CD14-positive monocyte (primary cell): Measurements from ENCODE around the gene KALRN.

DNA sequence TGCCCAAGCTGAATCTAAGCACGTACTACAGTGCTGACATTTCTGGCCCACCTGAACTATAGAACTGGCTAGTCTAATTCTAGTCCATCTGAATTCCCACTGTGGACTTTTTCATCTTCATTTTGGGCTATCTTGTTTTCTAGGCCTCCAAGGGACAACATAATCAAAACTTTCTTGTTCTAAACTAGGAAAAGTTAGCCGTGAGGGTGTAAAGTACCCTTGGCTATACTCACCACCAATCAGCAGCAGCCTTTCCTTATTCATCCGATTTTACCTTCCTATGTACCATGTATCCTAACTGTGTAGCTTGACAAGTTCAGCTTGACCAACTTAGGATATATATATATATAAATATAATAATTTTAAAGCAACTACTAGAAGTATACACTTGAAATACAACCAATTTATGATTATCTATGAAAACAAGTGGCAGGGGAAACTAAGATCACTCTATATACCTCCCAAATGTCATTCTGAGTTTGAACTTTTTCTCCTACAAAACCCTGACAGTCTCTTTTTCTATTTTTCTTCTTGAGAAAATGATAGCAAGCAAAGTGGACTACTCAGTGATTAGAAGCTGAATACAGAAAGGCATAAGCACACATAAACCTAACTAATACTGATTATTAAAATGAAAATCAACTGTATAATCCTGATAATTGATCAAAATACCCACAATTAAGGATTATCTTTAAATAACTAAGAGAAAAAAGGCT lies 5.7 kb downstream of the CCDC14 start:
- CAGE, long polyA plus RNA, result no peak

GRCh38 chr3:124032615-124033483 lies at the start of gene KALRN:
Gene KALRN, plus strand, starts transcription at chr3:124033369.
- CAGE, long polyA plus RNA, result no peak

GRCh38 chr3:124034151-124034740 lies 1.1 kb downstream of the KALRN start:
- CAGE, long polyA plus RNA, result no peak

- CAGE, long polyA plus RNA, result no peak
These were observed 58.0 kb downstream of the KALRN start for GRCh38 chr3:124091034-124091798.

GRCh38 chr3:124512795-124513557 lies 217.3 kb upstream of the UMPS start:
- CAGE, long polyA plus RNA, result no peak

- CAGE, long polyA plus RNA, result no peak
These were observed 145.5 kb upstream of the UMPS start for GRCh38 chr3:124584372-124585589.

DNA sequence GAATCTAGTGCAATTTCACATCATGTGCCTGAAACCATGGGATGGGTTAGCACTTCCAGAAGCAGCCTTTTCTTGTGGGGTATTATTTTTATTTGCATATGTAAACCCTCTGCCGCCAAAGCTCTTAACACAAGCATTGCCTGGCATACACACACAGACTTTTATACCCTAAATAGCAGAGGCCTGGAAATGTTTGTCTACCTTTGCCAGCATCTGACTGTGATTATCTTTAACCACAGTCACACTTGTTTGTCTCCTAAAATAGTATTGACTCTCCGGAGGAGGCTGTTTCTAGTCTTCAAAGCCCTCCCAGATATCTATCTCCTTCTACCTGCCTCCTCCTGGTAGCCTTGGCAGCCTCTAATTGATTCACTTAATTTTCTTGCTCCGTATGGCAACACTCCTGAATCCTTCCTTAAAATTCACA lies 127.2 kb upstream of the UMPS start:
- CAGE, long polyA plus RNA, result no peak

DNA sequence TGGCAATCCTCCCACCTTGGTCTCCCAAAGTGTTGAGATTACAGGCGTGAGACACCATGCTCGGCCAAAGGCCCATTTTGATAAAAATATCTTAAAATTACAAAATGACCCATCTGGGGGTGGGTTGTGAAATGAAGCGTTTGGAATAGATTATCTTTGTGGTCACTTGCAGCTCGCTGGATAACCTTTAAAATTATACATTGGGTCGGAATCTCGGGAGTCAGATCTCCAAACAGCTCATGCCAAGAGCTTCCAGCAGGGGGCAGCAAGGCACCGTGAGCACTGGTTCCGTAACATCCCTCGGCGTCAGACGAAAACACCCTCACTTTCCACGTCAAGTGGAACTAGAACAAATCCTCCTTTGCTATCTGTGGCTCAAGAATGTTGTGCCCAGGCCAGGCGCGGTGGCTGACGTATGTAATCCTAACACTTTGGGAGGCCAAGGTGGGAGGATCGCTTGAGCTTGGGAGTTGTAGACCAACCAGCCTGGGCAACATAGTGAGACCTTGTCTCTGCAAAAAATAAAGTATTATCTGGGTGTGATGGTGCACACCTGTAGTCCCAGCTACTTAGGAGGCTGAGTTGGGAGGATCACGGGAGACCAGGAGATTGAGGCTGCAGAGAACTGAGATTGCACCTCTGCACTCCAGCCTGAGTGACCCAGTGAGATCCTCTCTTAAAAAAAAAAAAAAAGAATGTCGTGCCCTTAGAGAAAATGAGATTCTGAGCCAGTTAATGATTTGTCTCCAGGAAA lies 31.1 kb downstream of the UMPS start:
- CAGE, long polyA plus RNA, result no peak

DNA sequence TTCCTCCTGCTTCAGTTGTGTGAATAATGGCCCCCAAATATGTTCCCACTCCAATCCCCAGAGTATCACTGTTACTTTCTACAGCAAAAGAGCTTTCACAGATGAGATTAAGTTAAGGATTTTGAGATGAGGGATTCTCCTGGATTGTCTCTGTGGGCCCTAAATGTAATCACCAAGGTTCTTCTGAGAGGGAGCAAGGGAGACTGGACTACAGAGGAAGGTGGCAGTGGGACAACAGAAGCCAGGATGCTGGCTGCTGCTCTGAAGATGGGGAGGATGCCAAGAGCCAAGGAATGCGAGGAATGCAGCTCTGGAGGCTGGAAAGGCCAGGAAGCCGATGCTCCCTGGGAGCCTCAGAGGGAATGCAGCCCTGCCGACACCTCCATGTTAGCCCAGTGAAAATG lies 43.9 kb downstream of the UMPS start:
- CAGE, long polyA plus RNA, result no peak

DNA sequence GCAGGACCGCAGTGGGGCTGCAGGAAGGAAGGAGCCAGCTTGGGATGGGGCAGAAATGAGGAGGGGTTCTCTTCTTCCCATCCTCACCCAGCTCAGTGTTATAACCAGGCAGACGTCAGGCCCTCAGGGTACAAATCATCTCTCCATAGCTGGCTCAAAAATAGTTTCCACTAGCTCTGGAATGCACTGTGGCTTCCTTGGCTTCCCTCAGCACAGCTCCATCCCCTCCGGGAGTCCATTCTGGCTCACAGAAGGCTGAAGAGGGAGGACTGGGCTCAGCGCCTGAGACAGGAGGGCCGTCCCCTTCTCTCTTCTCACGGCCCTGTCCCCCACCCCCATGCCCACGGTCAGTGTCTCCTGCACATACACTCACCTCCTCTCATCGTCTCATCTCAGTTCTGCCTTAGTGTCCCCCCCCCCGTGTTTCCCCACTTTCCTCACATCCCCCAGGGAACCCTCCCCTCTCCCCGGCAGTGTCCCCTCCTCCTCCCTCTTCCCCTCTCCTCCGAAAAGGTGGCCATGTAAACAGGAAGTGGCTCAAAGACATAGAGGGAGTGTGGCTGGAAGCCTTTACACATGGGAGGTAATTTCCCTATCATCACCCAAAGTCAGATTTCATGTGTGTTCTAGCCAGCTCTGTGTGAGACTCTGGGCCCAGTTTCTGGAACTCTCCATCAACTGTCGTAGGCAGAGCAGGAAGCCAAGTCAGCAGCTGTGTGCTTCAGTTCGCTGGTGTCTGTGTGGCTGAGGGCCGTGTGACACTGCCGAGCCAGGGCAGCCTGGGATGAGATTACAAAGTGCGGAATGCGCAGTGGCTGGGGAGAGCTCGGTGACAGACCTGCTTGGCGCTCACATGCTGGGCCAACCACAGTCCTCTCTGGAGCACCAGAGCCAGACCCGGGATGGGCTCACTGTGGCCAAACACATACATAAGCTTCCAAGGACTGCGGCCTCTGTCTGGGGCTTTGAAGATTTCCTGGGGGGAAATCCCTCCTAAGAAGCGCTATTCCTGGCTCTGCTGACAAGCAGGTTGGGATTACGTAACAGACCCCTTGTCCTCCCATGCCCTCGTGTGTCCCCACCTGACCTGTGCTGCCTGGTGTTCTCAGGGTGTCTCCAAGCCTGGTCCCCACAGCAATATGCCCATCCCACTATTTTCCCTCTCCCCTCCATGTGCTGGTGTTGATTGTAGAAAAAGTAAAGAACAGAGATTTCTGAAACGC lies 50.5 kb downstream of the UMPS start:
- CAGE, long polyA plus RNA, result no peak

DNA sequence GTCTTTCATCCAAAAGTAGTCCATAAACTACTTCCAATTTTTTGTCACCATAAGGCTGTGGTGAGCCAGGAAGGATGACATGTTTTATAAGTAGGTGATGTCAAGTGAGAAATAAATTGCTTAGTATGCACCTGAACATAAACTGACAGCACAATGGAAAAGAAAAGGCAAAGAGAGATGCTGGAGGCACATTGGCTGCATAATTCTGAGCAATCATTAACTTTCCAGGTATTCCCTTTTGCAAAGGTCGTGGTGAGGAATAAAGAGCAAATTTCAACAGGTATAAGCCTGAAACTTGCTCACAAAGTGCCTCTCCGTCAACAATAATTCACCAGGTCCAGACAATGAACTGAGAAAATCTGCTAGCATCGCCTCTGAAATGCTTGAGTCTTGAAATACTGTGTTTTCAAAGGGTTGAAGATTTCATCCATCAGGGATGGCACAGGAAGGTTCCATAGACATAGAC lies 48.2 kb downstream of the ITGB5 start:
- CAGE, long polyA plus RNA, result no peak

DNA sequence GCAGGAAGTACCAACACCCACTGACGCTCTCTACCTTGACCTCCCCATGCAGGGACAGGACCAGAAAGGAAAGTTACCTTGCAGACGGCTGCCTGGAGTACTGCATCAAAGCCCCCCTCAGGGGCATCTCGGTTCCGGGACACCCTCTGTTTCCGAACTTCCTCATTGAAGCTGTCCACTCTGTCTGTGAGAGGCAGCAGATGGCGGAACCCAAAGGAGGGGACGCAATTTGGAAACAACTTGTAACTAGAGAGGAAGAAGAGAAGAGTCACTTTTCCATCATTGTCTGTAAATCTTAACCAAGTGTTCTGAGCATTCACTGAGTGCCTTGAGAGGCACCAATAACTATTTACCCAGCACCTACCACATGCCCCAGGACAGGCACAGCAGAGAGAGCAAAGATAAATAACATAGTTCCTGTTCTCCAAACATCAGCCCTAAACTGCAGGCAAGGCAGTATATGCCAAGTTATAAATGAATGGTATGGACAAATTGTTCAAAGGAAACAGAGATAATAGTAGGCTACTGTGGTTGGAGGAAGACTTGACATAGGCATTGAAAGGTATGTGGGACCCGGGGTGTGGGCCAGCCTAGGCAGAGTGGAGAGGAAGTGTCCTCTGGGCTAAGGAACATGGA lies 45.7 kb downstream of the ITGB5 start:
- CAGE, long polyA plus RNA, result no peak

- CAGE, long polyA plus RNA, result no peak
These were observed 22.5 kb downstream of the MUC13 start for GRCh38 chr3:124912118-124912434.

- CAGE, long polyA plus RNA, result no peak
These were observed 35.9 kb upstream of the MUC13 start for GRCh38 chr3:124970299-124970948.

- CAGE, long polyA plus RNA, result no peak
These were observed 16.0 kb downstream of the HEG1 start for GRCh38 chr3:125039488-125040523.

GRCh38 chr3:125052144-125053175 lies 3.3 kb downstream of the HEG1 start:
- CAGE, long polyA plus RNA, result no peak

DNA sequence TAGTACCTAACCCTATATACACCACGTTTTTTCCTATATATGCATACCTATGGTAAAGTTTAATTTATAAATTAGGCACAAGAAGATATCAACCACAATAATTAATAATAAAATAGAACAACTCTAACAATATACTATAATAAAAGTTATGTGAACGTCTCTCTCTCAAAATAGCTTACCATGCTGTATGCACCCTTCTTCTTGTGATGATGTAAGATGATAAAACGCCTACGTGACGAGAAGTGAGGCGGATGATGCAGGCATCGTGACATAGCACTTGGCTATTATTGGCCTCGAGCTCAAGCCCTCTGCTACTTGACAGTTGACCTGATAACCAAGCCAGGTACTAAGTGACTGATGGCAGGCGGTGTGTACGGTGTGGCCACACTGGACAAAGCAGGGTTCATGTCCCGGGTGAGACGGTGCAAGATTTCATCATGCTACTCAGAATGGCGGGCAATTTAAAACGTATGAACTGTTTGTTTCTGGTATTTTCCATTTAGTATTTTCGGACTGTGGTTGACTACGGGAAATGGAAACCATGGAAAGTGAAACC lies 57.8 kb downstream of the SLC12A8 start:
- CAGE, long polyA plus RNA, result no peak

GRCh38 chr3:125362927-125363636 lies 12.0 kb downstream of the ZNF148 start:
- CAGE, long polyA plus RNA, result no peak

DNA sequence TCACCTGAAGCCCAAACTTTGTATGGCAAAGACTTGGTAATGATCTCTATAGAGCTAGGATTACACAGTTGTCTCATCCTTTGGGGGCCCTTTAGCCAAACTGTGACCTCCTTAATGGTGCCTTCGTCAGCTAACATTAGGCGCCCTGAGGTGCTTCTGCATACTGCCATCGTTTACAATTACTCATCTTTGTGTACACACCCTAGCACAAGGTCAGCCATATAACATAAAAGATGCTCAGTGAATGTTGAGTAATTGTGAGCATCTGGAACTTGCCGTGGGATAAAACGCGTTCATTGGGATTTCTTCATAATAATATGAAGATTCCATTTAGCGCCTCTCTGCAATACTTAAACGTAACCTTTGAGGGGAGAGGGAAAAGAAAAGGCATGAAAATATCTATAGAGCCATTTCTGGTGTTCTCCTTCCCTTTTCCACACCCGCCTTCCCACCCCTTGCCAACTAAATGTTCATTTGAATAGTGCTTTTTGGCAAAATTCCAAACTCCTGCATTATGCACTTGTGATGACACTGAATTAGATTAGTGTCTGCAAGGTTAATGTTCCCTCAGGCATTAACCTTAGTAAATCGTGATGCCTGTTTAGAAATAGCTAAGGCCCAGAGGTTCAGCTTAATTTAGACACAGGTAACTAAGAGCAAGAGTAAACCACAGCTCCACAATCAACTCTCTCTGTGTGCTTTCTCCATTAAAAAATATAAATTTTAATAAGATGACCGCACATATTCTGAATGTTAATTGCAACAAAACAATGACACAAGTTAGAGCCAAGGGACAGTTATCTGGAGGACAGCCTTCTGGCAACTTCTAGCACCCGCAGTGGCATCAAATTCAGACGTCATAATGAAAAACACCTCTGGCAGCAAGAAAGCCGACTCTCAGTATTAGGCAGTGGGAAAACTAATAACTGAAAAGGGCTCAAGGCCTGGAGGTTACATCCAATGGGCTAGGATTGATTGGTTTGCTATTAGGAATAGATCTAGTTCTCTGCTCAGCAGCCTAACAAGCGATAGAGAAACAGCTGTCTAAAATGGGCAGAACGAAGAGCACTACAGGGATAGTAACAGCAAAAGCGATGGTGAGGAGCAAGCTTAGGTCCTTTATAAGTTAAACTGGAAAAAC lies 1.2 kb upstream of the ZNF148 start:
- CAGE, long polyA plus RNA, result no peak

DNA sequence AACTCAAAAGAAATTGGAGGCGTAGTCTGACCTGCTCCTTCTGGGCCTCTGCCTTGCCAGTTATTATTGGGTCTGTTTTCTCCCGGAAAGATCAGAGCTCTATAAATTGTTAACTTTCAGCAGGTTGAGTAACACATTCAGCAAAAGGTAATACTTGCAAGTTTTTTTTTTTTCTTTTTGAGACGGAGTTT lies 379 bp upstream of the SNX4 start:
- CAGE, long polyA plus RNA, result no peak